Placental pericyte (primary cell): ENCODE measurements around a stretch of chr22.

DNA sequence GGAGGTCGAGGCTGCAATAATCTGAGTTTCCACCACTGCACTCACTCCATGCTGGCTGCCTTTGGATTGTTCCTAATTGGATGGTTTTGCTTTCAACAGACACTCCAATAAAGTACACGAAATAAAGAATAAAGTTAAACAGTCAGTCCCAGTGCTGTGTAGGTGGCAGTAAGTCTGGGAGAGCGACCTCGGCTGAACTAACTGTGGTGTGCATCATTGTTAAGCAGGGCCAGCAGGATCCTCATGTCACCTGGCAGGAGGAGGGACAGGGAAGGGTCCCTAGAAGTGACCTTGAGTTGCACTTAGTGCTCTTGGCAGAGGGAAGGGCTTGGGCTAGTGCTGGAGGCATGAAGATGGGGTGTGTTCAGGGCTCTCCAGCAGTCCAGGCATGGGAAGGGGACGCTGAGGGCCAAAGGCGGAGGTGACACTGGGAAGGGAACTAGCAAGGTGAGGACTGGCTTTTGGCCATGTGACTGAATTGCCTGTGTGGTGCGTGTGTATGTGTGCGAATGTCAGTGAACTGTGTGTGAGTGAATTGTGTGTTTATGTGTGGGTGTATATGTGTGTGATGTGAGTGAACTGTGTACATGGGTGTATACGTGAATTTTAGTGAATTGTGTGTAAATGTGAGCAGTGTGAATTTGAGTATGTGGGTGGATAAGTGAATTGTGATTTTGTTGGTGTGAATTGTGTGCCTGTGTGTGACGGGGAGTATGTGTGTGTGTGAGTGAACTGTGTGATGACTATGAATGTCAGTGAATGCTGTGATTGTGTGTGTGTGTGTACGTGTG lies 3.3 kb downstream of the DDTL start:
- CAGE, long polyA plus RNA, result no peak

DNA sequence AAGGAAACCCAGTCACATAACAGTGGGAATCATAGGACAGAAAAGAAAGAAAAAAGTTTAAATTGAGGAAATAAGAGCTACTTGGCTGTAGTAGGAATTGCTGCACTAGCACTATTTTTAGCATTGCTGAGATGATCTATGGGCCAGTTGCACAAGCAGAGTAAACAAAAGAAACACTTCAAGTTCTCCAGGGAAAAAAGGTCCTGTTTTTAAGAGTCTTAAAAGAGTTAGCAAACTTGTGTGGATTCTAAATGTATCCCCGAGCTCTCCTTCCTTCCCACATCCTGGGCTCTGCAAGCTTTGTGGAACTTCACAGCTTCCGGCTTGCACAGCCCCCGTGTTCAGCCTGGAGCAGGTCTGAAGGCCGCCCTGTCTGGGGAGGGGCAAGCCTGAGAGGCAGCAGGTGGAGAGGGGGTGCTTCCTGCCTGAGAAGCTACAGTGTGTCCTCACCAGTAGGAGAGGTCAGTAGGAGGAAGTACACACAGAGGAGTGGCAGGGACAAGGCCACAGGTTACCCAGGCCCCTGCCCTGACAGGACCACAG lies 35.1 kb upstream of the SUSD2 start:
- CAGE, long polyA plus RNA, result no peak

DNA sequence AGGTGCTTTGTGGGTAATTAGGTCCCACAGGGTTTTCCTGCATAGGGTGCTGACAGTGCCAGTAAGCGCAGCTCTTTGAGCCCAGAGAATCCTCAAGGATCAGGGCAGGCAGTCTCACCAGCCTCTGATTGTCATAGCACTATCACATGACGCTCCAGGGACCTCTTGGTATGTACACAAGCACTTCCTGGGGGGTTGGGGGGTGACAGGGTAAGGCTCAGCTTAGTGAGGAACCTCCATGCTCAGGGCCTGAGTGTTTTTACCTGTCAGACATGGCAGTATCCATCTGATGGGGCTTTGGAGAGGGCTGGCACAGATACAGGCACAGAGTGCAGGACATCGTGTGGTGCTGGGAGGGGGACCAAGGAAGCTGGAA lies 27.9 kb upstream of the SUSD2 start:
- CAGE, long polyA plus RNA, result no peak

DNA sequence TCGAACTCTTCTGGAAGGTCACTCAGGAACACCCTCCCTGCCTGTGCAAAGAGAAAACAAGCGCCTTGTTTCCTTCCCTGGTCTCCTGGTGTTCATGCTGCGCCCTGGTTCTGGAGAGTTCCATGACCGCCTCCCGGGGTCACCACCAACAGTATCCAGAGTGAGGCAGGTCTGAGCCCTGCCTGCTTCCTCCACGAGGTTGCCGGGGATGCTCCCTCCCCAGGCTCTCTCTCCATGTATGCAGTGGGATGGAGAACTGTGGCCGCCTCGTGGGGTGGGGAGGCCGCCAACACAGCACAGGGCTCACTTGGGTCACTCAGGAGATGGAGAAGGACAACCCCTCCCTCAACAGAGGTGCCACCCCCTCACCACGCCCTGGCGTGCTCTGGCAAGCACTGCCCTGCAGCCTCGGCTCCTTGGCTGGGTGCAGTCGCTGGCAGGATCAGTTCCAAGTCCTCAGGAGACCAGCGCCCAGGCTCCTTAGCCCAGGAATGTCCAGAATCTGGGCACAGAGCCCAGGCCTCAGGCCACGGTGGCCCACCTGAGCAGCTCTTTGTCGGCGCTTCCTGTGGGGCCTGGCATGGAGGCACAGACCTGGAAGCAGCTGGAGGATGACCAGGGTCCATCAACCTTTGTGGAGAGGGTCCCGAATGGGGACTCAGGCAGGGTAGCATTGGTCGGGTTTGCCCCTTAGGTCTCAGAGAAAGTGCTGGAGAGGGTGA lies 7.9 kb downstream of the SUSD2 start:
- CAGE, long polyA plus RNA, result no peak

DNA sequence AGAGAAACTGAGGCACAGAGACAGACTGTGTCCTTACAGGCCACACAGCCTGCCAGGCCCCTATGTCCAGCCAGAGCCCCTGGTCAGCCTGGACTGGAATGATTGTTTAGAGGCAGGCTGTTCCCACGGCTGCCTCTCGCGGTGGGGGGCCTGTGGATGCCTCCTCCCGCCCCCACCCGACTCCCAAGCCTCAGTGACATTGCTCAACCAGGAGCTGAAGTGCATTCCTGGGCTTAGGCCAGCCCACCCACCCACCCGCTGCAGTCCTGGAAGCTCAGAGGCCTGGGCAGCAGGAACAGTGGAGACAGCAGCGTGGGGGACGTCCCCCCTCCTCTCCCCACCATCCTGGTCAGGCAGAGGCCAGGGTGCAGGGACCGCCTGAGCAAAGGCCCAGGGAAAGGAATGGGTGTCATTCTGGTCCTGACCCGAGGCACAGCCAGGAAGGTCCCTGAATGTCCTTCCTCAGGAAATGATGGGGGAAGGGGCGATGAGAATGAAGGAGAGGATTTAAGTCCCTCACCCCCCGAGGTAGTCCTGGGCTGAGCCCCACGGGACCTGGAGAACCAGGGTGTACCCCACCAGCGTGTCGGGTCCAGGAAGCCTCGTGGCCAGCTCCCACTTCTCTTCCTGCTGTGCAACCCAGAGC lies 1.4 kb upstream of the GGT5 start:
- CAGE, long polyA plus RNA, result no peak

GRCh38 chr22:24322345-24323046 lies 51.9 kb downstream of the SPECC1L start:
- CAGE, long polyA plus RNA, result no peak

GRCh38 chr22:24400930-24401891 lies 26.2 kb upstream of the ADORA2A start:
- CAGE, long polyA plus RNA, result no peak

DNA sequence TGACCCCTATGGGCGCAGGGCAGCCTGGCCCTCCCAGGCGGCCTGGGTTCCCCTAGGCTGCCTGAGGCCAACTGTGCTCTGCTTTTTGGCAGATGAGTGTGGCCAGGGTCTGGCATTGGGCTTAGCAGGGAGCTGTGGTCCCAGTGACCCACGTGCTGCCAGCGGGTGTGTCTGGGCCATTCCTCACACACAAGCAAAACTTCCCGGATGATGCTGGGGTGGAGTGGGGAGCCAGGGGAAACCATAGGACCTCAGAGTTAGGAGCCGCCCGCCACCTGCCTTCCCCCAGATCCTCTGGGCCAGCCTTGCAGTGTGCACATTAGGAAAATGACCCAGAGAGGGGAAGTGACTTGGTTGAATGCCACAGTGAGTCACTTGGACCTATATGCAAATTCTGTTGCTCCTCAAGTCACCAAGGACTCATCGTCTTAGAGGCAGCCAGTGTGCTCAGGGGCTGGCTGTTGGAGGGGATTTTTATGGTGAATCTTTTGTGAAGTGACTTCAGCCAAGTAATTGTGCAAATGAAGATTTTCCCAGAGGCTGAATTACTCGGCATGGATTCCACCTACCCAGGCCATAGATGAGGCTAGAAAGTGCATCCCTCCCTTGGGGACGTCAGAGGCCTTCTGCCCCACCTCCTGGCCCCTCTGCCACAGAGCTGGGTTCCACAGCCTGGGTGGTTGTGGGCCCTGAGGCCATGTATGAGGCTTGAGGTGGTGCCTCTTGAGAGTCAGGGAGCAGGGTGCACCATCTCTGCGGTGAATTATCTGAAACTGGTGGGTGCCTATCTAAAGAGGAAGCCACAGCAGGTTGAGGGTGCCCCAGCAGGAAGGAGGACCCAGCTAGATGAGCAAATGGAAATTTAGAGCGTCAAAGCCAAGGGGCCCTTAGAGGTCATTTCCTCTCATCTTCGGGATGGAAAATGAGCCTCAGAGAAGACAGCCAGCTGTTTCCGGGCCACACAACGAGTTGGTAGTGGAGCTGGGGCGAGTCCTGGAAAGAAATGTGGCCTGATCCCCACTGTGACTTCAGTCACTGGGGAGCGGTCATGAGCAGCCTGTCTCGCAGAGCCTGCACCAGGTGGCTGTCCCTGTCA lies 6.9 kb downstream of the ADORA2A start:
- CAGE, long polyA plus RNA, result no peak

DNA sequence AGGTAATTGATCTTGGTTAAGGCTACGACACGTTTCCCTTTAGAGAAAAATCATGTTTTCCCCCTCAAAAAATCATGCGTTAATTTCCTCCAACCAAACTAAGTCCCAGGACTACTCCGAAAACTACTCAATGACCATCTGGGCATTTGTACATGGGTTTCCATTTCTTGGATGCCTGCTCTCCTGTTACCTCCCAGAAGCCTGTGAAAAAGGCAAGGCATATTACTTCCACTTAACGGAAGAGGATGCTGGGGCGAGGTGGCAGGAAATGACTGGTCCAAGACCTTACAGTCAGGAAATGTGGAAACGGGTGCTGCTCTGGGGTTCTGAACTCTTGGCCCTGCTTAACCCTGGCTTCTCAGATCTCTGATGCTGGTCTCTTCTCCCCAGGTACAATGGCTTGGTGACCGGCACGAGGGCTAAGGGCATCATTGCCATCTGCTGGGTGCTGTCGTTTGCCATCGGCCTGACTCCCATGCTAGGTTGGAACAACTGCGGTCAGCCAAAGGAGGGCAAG lies 12.9 kb downstream of the ADORA2A start:
- CAGE, long polyA plus RNA, result no peak

DNA sequence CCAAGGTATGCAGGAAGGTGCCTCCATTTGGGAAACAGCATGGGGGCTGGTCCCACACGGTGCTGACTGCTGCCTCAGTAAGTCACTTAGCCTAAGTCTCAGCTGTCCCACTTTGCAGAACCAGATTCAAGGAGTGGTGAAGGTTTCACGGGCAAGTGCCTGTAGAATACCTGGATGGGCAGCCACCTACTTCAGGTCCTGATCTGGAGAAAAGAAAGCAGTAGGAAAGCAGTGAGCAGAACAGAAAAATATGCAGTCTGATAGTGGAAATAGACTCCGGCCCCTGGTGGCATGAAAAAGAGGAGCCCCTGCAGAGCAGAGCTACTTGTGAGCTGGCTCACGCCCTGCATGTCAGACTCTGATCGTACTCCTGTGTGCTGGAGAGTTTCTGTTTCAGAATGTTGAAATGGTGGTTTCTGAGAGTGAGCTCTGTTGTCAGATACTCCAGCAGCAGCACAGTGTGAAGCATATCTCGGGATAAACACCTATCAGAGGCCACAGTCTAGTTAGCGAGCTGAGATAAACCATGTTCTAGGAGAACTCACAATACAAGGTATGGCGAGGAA lies 33.3 kb downstream of the ADORA2A start:
- CAGE, long polyA plus RNA, result no peak

- CAGE, long polyA plus RNA, result no peak
These were observed 891 bp upstream of the UPB1 start for GRCh38 chr22:24494053-24494828.

DNA sequence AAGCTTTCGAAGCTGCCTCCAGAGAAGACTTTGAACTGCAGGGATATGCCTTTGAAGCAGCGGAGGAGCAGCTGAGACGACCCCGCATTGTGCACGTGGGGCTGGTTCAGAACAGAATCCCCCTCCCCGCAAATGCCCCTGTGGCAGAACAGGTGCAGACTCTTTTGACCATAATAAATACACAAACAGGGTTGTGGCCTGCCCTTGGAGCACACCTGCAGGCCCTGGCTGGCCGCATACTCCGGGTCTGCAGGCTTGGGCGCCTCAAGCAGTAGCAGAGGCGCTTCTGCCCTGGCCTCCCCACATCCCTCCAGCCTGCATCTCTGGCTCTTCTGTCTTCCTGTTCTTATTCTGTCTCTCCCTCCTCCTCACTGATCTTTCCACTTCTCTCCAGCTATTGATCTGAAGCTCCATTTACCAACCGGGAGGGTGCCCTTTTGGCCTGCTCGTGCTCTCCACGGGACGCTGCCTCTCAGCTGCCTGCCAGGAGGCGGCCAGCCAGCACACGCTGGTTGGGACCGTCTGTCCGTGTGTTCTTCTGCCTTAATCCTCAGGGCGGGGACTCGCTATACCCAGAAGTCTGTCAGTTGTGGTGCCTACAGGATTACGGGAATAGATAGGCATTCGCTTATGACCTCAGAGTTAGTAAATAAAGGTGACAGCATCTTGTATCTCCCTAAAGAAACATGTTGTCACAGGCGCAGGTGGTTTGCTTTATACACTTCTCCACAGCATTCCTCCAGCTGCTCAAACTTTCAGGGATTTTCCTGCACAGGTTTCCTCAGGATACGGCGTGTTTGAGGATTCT lies 5.2 kb downstream of the UPB1 start:
- CAGE, long polyA plus RNA, result no peak

GRCh38 chr22:24594109-24594946 lies 1.5 kb upstream of the LRRC75B start:
- CAGE, long polyA plus RNA, result no peak

GRCh38 chr22:24608197-24608429 lies 5.1 kb downstream of the GGT1 start:
- CAGE, long polyA plus RNA, result no peak

GRCh38 chr22:24867173-24867862 lies 61.3 kb downstream of the SGSM1 start:
- CAGE, long polyA plus RNA, result no peak

GRCh38 chr22:24965913-24966849 lies 13.7 kb downstream of the KIAA1671 start:
- CAGE, long polyA plus RNA, result no peak

DNA sequence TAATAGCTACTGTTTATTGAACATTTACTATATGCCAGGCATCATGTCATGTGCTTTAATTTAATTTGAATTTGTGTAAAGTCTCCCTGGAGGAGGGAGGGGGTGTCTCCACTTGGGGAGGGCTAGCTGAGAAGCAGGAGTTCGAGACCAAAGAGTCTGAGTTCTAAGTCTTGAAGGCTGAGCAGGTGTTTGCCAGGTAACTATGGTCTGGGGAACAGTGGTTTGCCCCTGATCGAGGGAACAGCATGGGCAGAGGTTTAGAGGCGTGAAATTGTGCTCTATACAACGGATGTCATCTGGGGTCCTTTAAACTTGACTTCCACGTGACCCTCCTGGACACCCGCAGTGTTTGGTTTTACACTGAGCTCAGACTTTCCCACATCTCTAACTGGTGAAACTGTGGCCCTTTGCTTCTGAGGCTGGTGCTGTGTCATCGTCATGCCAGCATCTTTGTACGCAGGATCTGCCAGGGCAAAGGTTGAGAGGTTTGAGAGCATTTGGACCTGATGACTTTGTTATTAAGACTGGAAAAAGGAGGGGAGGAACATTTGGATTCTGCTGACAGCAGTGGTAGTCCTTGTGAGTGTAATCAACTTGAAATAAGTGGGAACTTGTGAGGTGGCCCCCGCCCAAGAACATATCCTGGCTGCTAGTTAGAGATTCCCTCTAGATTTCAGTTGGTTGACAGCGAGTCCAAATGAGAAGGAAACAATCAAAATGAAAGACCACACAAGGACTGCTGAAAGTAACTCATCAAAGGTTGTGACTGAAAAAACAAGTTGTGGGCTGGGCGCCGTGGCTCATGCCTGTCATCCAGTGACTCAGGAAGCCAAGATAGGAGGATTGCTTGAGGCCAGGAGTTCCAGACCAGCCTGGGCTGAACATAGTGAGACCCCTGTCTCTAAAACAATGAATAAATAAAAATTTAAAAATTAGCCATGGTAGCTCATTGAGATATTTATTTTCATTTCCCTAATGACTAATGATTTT lies 102.4 kb downstream of the KIAA1671 start:
- CAGE, long polyA plus RNA, result no peak

GRCh38 chr22:25069945-25070523 lies 117.5 kb downstream of the KIAA1671 start:
- CAGE, long polyA plus RNA, result no peak

DNA sequence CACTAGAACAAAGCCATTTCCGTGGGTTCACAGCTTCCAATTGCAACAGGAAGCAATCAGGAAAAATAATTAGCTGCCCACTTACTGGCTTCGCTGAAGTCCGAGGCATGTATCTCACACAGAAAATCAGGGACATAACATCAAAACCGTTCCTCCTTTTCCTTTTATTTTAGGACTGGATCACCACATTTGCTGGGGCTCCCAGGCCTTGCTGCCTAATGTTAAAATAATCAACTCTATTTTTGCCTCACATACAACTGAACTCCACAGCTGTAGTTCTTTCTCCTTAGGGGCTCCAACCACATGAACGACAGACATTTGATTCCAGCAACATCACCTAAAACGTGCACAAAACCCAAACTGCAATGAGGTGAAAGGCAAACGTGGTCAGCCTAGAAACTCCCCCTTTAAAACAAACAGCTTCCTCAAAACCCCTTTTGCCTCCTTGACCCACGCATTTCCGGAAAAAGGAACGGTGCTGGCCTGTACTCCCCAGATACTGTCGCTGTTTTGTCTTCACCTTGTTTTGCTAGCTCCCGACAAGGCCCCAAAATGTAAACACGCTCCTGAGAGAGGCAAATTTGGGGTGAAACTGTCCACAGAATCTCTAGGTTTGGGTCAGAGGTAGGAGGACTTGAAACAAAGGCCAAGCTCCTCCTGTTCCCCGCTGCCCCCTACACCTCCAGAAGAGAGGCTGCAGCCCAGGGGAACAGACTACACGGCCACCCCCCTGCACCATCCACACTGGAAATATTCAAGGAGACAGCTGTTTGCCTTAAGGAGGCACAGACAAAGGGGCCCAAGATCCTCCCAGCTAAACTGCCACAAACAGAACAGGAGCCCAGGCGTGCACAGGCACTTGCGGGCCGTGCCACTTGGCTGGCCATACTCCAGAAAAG lies 160.8 kb upstream of the GRK3 start:
- CAGE, long polyA plus RNA, result no peak

DNA sequence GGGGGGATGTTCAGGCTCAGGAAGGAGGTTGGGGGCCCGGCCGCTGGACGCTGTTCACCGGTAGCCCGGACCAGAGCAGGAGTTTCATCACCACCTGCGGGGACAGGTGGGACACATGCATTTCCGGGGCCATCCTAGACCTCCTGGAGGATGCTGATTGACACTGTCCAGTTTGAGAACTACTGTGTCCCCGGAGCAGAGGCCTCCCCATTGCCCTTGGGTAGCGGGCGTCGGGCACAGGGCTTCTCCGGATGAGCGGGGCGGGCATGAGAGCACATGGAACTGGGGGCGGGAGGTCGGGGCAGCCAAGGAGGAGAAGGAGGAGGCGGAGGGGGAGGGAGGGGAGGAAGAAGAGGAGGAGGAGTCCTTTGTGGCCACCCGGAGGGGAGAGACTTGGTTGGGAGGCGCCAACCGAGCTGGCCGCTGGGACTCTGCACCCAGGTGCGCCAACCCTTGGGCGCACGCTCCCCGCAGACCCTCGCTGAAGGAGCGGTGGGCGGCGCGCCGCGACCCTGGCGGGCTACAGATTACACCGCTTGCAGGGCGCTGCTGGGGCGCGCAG lies 143.9 kb upstream of the GRK3 start:
- CAGE, long polyA plus RNA, result no peak